ENCODE measurements around the genes CALD1 and SLC13A4.

DNA sequence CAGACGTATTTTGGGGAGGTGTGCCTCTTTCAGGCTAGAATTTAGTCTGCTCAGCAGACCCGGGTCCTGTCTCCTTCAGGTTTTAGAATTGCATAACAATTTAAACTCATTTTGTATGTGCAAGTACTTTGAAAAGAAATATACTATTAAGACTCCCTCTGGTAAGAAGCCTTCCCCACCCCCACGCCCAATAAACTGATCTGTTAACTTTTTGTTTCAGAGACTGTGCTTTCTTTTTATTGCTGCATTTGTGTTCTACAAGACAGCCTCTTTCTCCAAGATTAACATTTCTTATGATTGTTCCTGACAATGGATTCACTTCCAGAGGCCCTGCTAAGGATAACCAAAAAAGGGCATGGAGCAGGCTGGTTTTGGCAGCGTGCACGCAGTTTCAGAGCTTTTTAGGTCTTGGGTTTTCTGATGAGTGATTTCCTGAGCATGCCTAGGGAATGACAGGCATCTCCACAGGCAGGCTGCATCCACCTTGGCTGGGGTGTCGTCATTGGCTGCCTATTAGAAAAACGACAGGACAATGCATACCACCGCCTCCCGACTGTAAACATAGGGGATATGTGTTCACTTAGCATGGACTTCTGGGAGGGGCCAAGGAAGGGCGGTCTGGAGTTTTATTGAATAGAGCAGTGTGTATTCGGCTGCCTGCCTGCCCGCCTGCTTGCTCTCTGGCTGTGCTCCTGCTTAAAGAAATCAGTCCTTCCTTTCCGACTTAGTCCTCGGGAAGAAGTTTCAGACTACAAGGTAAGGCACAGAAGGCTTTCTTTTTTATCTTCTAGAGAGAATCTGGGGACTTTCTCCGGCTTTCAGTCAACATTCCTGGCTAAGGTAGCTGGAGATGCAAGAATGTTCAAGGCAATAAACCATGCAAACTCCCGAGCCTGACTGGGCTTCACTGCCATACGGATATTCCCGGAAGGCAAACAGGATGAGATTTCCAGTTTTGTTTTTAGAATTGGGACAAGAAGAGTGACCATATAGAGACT, at the start of gene CALD1:
TSS of gene CALD1 (plus strand) at position 641 of the 998 bp plus-strand sequence.
- RRBS, 2 experiments, result under 1 to 3% methylated on average over 3 of the region's 18 CpGs

GRCh38 chr7:134781046-134781922, 1.9 kb downstream of the CALD1 start:
- RRBS, 2 experiments, result no CpG with 5 or more reads among the region's 3 CpGs

- RRBS, 2 experiments, result no CpG with 5 or more reads among the region's 4 CpGs
These were observed 10.6 kb downstream of the CALD1 start for GRCh38 chr7:134789725-134790723.

- RRBS, 2 experiments, result no CpG with 5 or more reads among the region's 9 CpGs
These were observed 48.3 kb downstream of the CALD1 start for GRCh38 chr7:134827458-134828483.

GRCh38 chr7:135161991-135163074, 8.2 kb downstream of the CYREN start:
- RRBS, 2 experiments, result no CpG with 5 or more reads among the region's 5 CpGs

GRCh38 chr7:135164097-135165027, 6.1 kb downstream of the CYREN start:
- RRBS, 2 experiments, result 73 to 100% methylated on average over 1 of the region's 18 CpGs

DNA sequence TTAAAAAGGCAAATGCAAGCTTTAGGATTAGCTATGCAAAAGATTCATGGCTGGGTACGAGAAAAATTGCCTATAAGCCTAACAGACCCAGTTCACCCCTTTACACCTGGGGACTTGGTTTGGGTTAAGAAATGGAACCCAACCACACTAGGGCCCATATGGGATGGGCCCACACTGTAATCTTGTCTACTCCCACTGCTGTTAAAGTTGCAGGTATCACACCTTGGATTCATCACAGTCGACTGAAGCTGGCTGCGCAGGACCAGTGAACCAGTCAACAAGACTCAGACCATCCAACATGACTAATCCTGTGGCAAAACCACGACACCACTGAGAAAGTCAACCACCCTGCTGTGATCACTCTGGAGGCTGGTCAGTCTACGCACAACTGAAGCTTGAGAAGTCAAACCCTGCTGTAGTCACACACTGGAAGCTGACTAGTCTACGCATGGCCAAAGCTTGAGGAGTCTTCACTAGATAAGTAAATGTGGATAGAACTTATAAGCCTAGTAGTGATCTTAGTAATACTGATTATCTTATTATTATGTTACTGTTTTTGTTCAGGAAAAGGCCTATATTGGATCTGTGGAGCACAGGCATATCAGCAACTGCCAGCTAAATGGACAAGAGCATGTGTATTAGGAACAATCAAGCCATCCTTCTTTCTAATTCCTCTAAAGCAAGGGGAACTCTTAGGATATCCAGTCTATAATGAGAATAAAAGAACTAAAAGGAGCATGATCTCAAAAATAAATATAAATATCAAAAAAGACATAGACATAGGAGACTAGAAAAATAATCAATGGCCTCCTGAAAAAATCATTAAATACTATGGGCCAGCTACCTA, 9.7 kb upstream of the CYREN start:
- RRBS, 2 experiments, result no CpG with 5 or more reads among the region's 6 CpGs

DNA sequence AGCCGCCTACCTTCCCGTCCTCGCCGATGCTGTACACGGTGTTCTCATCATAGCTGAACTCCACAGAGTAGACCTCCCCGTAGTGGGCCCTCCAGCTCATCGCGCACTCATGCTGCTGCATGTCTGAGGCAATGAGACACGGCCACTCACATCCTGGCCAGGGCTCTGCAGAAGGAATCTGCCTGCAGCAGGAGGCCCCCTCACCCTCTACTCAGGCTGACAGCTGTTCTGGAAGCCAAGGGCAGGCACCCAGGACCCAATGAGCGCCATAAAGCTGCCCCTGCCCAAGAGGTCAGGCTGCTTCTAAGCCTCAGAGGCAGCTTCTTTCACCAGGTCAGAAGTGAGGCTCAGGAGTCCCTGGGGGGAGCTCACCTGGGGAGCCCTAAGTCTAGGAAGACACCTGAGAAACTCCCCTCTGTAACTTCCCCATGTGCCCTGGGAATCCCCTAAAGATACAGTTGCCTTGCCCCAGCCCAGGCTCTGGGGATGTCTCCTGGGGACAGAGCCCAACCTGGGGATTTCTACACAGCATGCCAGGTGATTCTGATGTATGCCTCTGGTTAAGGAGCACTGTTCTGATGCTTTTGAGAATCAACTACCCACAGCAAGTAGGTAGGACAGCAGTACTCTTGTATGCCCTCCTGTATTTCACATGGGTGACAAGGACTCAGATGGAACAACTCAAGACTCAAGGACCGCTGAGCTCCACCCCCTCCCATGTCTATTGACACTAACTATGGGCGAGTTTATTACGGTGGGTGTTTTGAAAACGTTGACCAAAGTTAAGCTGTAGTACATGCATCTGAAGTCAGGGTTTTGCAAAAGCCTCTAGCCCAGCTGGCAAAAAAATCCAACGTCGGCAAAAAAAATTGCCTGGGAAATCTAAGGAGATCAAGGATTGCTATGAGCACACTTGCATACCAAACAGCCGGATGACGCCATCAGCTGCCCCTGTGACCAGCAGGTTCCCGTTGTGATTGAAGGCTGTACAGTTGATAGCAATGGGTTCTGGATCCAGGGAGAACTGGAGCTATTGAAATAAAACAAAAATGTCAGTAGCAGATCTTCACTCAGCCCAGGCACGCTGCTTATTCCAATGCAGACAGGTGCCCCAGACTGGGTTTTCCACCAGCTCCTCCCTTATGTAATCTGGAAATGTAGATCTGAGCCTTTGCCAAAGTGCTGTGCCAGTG, 18.3 kb upstream of the CYREN start:
- RRBS, 2 experiments, result no CpG with 5 or more reads among the region's 20 CpGs

DNA sequence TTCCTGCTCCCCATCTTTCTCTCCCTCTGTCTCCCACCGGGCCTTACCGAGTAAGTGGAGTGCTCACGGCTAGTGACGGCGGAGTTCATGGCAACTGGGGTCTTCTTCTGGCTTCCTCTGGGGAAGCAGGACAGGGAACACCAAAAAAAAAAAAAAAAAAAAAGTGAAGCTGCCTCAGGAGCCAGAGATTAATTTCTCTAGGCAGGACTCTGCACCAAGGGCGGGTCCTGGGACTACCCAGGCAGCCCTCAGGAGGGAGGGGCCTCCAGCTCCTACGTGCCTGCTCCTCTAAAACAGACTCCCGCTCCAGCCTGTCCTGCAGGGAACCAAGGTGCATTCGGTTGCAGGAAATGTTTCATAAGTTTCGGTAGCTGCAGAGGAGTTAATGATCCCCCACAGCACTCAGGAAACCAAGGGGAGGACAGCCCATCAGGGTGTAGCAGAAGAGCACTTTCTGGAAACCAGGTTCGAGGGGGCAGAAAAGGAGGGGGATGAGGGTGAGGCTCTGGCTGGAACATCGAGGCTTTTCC, 84.0 kb downstream of the STRA8 start:
- RRBS, 2 experiments, result no CpG with 5 or more reads among the region's 12 CpGs

- RRBS, 2 experiments, result no CpG with 5 or more reads among the region's 19 CpGs
These were observed at the start of gene SLC13A4 for GRCh38 chr7:135728045-135728941. Gene SLC13A4 (minus strand): TSS chr7:135728186.

GRCh38 chr7:135930777-135931430, 46.3 kb downstream of the MTPN start:
- RRBS, 2 experiments, result no CpG with 5 or more reads among the region's 6 CpGs

DNA sequence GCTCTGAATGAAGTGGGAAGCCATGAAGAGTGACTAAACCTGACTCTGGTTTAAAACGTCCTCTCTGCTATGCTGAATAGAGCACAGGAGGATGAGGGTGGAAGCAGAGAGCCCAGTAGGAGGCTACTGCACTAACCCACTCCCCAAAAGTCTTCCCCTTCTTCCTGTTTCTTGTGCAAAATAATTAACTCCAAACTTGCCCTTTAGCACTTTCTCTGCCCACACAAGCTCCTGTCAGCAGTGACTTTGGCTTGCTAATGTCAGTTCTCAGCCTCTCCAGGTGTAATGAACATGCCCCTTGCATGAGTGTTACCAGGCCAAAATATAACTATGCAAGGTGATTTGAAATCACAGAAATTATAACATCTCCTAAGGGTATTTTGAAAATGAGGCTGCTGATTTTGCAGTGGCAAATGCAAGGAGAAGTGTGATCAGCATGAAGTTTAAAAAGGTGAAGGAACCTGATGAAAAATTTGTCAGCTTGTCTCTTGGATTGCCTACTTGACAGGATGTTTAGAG, 3.8 kb upstream of the PTN start:
- RRBS, 2 experiments, result no CpG with 5 or more reads among the region's 1 CpG

DNA sequence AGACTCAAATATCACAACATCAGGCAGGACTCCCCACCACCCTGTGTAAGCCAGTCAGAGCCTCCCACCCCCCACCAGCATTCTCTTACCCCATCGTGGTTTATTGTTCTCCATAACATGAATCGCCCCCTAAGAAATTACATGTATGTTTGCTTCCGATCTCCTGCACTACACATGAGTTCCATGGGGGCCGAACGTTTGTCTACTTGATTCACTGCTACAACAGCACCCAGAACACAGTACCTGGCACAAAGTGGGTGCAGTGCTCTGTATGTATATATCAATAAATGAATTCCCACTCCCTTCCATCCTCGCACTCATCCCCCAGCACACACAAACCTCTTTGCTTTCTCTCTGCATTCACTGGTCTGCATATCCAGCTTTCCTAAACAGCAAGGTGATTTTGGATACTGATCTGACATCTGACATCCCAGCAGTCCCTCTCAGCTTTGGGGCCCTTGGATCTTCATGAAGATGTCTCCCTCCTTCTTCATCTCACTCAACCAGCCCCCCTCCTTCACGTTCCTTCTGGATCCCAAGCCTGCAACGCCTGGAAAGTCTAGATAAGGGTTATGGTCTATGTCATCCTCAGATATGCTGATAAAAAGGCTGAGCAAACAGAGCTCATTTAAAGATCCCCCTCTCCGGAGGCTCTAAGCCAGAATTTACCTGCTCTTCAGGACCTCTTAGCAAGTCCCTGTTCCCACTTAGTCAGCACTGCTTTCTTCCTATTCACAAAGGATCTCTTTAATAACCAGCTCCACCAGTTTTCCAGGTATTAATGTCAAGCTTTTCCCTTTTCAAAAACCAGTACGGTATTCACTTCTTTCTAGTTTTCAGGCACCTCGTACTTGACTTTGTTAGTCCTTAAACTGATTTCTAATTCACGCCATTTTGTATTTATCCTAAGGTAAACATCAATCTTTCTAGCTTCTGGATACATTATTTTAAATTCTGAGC, 39.0 kb downstream of the CREB3L2 start:
- RRBS, 2 experiments, result no CpG with 5 or more reads among the region's 12 CpGs

- RRBS, 2 experiments, result no CpG with 5 or more reads among the region's 9 CpGs
These were observed 11.1 kb downstream of the CREB3L2 start for GRCh38 chr7:137990767-137991292.

DNA sequence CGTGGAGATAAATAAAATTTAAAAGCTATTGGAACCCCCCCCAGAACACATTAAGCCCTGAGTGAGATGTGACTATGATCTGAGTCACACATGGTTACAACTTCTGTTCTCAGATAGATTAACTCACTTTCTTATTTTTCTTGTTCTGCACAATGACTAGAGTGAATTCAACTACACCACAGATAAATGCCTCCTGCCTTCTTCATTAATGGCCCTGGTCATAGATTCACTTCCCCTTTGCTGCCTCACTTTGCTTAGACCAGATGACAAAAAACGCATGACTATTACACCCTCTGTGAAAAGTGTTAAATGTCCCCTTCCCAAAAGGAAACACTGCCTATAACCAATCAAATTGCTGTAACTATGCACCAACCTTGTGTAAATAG, 49.3 kb downstream of the AKR1D1 start:
- RRBS, 2 experiments, result no CpG with 5 or more reads among the region's 2 CpGs

GRCh38 chr7:138170204-138170748, 94.0 kb downstream of the AKR1D1 start:
- RRBS, 2 experiments, result no CpG with 5 or more reads among the region's 3 CpGs

DNA sequence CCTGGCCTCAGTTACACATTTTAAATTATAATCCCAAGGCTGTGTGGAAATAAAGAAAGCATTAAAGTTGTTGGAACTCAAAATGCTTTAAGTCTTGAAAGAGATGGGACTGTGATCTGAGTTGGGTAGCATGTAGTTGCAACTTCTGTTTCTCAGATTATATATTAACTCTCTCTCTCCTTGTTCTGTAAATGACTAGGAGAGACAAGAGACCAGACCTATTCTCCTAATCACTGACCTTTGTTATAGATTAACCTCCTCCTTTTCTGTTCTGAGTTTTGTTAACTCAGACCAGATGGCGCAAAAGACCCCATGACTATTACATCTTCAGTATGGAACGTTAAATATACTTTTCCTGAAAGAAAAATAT, 143.7 kb upstream of the TRIM24 start:
- RRBS, 2 experiments, result no CpG with 5 or more reads among the region's 2 CpGs

DNA sequence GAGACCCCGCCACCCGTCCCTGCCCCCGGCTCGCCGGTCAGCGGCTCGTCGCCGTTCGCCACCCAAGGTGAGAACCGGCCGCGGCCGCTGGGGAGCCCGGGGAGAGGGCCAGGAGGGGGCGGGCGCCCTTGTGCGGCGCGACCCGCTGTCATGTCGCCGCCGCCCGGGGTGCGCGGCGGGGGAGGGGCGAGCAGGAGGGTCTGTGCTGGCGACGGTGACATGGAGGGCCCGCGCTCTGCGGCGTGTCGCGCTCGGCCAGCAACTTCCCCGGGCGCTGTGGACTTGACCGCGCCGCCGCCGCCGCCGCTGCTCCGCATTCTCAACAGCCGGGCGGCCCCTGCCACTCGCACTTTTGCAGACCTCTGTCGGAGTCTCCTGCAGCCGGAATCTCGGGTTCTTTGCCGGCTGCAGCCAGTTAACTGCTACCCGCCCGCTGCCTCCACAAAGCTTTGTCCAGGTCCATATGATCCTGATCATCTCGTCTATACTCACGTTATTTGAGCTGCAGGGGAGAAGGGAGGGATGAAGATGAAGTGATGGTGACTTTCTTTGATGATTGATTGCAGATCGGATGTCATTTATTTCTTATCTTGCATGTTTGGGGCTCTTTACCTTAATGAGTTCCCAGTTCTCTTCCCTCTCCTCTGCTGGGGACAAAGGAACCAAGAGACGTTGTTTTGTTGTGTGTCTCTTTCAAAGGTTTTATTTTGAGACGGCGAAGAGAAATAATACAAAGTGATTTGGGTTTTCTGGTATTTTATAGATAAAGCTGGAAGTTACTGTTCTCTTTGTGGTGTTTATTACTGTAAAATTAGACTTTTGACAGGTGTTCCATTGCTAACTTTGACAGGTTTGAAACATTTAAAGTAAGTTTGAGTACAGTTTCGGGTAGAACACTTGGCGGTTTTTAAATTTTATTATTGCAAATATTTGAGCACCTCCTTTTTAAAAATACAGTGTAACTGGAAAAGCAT, 1.1 kb downstream of the TRIM24 start:
- RRBS, 2 experiments, result under 1 to 2% methylated on average over 41 to 42 of the region's 65 CpGs

- RRBS, 2 experiments, result no CpG with 5 or more reads among the region's 5 CpGs
These were observed 60.4 kb downstream of the TRIM24 start for GRCh38 chr7:138520308-138521051.